ENCODE data around the genes FOXD4L6, SPATA31A5, TMEM252 and PIP5K1B.

GRCh38 chr9:38070260-38070814 is 1.3 kb upstream of the SHB start:
- PRO-cap: no peak

GRCh38 chr9:38130649-38131242 is 61.7 kb upstream of the SHB start:
- PRO-cap: no peak

DNA sequence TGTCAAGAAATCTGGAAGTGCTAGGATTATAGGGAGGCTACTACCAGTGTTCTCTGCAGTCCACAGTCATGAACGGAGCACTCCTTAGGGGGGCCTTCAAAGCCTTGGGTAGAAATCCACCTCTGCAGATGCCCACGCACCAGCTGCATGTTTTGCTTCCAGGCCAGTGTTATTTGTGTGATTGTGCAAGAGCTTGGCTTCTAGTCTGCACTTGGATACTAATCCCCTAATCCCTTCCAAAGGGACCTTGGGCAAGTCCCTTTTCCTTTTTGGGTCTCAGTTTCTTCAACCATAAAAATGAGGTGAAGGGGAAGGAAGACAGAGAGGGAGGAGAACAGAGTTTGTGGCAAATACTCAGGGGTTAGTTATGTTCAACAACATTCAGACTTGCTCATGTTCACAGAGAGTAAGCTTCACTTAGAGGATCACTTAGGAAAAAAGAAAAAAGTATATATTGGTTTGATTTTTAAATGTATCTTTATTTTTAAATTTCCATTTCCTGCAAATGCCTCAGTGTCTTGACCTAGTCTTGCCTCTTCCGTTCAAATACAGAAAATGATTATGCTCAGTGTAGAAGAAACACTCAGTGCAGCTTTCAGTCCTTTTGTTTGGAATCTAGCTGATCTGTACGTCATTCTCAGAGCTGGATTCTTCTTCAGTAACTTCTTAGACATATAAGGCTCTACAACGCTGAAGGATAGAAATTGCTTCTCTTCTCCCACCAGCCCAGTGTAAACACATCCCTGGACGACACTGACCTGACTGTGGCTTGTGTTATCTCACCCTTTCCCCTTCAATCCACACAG is 3.4 kb upstream of the ALDH1B1 start:
- PRO-cap: bidirectional peak, plus-strand start at position 316 of the sequence, minus-strand start at position 70 of the sequence

DNA sequence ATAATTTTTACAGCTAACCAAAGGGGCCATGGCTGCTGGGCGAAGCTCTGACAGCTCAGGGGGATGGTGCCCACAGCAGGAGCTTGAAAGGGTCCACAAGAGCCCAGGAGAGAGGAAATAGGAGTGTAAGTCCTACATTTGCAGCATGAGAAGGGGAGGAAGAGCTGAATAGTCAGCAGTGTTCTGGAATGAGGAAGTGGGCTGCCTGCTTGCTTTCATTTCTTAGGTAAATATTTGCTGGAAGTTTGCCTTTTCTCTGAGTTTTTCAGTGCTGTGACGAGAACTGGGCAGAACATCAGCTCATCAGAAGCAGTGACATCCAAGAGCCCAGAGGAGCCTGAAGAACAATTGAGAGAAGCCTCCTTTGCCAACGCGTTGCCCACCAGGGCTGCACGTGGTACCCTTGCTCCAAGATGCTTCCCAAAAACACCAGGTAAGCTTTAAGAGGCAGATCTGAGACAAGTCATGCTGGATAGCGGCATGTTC is 13.2 kb upstream of the IGFBPL1 start:
- PRO-cap: no peak

DNA sequence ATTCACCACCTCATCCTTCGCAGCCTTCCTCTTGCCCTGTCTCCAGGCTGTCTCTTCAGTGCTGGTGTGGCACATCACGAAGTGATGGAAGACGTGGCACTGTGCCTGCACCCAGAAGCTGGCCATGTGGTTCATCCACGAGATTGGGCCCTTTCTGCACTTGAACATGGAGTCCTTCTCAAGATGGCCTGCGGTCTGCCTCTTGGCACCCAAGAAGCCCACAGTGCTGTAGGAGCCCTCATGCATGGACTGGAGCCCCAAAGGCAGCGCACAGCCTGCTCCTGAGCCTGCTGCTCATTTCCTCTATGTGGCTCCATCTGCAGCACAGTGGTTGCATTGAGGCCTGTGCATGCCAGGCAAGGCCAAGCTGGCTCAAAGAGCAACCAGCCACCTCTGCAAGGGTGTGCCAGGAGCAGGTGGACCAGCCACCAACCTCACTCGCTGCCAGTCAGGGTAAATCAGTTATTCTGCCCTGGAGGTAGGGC is 52.4 kb downstream of the ANKRD18A start:
- PRO-cap: no peak

DNA sequence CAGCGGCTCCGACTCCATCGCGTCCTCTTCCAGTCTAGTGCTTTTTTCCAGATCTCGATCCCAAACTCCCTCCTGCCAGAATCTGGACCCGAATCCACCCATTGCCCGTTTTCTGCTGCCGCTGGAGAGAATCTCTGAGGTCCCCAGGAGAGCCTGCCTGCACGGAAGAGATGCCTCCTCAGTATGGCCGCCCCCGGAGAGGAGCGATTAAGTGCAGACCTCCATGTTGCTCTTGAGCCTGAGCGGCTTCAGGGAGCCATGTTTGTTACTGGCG is 518.8 kb downstream of the SPATA31A1 start:
- PRO-cap: no peak

DNA sequence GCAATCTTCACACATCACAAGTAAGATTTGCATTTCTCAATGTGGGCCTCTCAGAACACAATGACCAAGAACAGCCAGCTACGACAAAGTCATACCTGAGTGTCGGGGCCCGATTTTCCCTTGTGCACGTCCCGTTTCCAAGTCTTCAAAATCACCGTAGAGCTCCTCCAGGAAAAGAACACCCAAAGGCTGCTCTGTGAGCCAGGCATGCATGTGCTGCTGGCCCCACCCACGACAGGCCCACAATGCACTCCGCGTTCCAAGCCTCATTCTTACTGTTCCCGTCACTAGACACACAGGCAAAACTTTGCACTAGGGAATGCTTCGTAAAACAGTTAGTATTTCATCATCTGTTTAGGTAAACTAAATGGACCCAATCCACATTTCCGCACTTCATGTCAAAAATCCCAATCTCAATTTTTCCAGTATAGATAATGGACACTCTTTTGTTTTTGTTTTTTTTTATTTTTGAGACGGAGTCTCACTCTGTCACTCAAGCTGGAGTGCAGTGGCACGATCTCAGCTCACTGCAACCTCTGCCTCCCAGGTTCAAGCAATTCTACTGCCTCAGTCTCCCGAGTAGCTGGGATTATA is 549.5 kb downstream of the FOXD4L6 start:
- PRO-cap: no peak

DNA sequence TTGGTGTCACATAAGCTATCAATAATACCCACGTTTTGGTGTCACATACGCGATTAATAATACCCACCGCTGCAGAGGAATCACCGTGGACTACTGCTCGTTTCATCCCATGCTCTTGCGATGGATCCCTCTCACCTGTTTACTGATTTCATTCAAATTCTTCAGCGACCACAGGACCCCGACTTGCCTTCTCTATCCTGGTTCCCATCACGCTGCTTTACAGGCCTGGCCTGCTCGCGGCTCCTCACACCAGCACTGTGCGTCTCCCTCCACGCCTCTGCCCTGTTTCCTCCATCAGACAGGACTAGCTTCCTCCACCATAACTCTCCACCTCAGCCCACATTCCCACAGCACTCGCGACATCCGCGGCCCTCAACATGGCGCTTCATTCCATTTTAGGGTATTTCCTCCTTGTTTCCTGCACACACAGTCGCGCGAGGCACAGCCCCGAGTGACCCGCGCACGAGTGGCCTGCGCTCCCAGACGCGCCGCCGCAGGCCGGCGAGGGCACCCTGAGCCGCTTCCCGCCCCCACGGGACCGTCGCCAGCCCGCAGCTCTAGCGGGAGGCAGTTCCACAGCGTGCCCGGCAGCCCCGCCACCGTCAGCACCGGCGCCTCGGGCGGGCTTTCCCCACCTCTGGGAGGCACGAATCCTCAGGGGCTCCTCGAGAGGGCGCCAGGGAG is 136.8 kb downstream of the FOXD4L6 start:
- PRO-cap: bidirectional peak, plus-strand start outside the sequence, minus-strand start at position 610 of the sequence

DNA sequence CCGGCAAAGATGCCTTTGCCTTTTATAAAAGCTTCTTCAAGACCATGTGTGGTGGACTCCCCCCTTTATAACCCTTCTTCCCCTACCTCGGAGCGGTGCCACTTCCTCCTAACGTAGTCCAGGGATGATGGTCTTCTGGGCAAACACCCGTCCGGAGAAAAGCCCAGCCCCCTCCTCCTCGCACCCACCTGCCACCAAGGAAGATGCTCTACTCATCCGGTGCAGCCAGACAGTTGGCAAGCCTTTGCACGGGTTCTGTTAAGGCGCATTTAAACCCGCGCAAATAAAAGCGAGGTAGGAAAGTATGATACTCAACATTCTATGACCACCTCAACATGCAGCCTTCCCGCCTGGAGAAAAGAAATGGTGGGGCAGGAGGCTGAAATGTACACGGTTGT is at the start of gene FOXD4L6:
Gene FOXD4L6 (minus strand): TSS at position 136 of the 398 bp plus-strand sequence.
- PRO-cap: no peak

DNA sequence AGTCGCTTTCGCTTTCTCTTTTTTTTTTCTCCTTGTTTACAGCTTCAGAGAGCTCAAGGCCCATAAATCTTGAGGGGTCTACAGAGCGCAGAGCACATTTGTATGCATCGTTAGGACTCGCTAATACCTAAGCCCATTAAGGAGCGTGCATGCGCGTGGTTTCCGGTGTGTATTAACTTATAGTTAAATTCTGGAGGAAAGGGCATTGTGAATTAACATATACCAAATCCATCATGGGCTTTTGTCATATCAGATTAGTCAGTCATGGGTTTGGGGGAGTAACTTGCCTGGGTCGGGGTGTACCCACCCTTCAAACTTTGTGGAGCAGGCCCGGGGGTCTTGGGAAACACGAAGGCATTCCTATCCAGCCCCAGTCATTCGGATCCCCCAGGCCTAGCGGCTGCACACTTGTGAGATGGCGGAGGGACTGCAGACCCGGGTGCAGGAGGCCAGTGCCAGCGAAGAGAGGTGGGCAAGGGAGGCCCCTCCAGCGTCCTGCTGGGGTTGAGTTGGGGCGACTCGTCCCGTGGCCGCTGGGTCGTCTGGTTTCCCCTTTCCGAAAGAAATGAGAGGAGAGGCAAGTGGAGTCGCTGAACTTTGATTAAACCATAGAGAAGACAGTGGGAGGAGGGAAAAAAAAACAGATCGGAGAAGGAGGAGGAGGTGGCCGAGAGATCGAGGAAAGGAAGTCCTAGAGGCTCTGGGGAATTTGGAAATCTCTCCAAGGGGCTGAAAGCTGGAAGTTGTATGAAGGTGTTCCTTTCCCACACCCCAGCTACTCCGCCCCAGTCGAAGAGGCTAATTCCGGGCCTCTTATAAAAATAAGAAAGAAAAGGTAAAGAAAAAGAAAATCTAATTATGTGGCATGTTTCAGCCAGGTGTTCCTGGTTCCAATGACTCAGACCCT is 465.1 kb upstream of the ZNG1F start:
- PRO-cap: no peak

DNA sequence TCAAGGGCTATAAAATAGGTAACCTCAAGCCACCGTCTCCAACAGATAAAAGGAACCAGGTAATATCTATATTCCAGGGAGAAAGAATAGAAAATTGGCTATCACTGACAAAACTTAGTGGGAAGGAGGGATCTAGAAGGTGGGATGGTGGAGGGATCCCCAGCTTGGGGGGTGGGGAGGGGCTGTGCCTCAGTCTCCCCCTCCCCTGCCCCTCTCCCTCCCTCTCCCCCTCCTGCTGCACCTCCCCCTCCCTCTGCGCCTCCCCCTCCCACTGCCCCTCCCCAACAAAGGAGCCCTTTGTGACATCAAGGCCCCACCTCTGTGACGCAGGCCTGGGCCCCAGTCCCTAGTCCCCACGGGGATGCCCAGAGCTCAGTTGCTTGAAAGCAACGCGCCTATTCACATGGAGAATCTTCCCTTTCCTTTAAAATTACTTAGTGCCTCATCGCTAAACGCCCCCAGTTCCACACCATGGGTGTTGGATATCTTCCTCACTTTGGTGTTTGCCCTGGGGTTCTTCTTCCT is at the start of gene SPATA31A5:
Gene SPATA31A5 (plus strand): TSS at position 375 of the 525 bp plus-strand sequence.
- PRO-cap: no peak

DNA sequence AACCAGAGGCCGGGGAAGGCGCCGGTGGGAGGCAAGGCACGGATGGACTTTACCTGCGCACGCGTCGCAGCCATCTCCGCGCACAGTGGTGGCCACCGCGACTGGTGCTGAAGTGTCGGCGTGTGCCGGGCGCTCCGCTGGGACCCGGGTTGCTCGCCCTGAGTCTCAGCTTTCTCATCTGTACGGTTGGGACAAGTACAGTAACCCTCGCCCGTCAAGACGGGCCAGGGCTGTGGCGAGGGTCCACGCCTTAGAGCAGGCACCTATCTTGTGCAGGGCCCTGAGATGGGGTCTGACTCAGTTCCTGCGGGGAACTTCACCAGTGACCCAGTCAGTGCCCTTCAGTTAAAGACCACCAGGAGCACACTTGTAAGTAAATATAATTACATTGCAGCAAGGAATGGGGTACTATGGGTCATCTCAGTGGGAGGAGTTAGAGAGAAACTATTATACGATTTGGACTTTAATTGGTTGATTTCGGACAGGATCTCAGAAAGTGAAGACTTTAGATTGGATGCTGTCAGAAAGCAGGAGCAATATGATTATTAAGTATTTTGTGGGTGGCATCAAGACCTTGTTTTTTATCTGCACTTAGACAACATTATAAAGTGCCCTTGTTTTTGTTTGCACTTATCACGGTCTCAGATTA is 1186.7 kb downstream of the SPATA31A7 start:
- PRO-cap: no peak

DNA sequence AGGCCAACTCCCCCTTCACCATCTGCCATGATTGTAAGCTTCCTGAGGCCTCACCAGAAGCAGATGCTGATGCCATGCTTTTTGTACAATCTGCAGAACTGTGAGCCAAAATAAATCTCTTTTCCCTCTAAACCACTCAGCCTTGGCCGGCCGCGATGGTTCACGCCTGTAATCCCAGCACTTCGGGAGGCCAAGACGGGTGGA is 1480.4 kb downstream of the SPATA31A7 start:
- PRO-cap: no peak

DNA sequence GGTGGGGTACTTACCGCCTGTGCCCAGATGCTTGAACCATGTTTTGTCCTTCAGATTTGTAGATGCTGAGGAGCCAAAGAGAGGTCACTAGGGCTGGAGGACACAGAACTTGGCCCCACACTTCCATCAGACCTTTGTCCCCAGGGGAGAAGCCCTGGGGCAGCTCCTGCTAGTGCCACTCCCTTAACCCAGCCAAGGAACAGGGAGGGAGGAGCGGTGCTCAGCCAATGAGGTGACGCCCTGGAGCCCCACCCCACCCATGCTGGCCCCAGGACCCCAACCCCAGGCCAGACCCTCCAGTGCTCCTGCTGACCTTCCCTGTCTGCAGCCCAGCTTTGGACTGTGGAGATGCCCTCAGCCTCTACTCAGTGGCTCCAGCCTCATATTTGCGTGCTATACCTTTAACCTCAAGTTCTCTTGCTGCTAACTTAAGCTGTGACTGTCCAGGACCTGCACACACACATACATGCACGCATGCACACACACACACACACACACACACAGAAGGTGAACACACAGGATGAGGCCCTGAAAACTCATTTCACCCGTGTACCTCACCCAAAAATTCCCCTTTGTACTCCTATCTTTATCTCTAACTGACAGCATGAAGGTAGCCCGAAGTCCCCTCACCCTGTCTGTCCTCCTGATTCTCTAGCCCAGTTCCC is 1951.8 kb downstream of the FOXD4L5 start:
- PRO-cap: no peak

DNA sequence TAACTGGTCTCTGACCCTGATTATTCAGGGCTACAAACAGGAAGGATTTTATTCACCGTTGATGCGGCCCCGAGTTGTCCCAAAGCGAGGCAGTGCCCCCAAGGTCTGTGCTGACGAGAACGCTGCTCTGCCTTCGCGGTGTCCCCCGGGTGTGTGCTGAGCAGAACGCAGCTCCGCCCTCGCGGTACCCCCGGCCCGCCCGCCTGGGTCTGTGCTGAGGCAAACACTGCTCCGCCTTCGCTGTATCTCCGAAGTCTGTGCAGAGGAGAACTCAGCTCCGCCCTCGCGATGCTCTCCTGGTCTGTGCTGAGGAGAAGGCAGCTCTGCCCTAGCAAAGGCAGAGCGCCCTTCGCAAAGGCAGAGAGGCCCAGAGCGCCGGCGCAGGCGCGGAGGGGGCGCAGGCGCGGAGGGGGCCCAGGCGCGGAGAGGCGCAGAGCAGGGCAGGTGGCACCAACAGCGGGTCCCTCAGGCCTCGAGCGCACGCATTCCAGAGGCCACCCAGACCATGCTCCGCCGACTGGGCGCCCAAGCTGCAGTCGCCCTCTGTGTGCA is 1503.6 kb downstream of the FOXD4L5 start:
- PRO-cap: no peak

GRCh38 chr9:64016900-64017374 is 1268.1 kb downstream of the FOXD4L5 start:
- PRO-cap: no peak

DNA sequence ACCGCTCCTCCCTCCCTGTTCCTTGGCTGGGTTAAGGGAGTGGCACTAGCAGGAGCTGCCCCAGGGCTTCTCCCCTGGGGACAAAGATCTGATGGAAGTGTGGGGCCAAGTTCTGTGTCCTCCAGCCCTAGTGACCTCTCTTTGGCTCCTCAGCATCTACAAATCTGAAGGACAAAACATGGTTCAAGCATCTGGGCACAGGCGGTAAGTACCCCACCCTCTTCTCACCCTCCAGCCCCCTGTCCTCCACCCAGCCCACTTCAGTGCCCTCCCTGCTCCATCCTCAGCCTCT is 141.6 kb downstream of the FOXD4L4 start:
- PRO-cap: no peak

DNA sequence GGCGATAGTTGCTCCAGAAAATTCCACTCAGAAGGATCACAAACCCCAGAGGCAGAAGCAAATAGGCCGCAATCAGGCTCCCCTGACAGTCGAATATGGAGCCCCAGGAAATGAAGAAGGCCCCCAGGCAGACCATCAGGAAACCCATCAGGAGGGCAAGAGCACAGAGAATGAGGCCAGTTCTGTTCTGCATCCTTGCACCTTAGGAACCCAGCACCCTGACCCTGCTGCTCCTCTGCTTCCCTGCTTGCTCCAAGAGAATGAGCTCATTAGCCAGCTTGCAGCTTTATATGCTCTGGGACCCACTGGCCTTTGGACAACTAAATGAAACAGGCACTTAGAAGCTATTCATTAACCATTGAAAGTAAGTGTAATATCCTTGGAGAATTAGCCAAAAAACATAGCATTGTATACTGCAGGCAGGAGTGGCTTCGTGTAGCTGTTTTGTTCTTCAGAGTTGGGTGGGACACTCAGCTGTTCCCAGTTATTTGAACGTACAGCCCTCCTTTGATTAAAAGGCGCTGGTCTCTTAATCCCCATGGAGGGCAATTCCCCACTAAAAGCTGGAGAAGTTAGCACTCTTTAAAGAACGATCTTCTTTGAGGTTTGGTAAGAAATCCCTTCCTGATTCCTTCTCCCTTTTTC is at the start of gene TMEM252:
Gene TMEM252 (minus strand): TSS at position 262 of the 645 bp plus-strand sequence.
- PRO-cap: no peak

- PRO-cap: no peak
These were observed 5.9 kb upstream of the TMEM252 start for GRCh38 chr9:68546501-68547063.

DNA sequence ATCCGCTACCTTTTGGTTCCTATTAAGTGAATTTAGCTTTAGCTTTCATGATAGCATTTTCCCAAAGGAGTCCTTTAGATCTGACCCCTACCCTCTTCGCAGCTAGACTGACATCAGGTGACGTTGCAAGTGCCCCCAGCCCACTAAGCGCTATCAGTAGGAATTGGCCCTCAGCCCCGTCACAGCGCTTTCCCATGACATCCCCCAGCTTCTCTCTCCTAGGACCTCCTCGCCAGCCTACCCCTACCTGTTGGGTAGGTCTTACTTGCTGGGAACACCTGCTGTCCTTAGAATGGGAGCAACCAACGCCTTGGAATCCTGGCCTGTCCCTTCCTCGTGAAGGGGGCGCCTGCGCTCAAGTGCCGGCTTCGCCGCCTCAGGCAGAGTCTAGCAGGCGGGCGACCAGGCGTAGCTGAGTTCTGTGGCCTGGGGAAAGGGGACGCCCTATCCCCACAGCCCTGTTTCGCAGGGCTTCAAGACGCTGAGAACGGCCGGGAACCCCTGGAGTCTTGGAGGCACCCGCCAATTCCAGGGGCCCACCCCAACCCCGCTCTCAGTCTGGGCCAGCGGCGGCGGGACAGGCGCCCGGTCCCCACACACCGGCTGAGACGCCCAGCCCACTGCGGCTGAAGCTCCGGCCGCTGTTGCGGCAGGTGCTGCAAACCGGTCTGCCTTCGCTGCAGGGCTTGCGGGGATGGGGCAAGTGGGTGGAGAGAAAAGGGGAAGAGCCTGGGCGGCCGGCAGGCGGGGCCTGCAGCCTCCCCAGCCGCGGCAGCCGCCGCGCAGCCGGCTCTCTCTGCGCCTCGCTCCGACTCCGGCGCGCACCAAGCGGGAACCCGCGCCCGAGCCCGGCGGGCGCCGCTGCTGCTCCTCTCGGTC is at the start of gene PIP5K1B:
Gene PIP5K1B (plus strand): TSS at position 793 of the 879 bp plus-strand sequence.
- PRO-cap: bidirectional peak, plus-strand start at position 811 of the sequence, minus-strand start at position 816 of the sequence